ENCODE data around the genes CRY2, MAPK8IP1 and LARGE2.

DNA sequence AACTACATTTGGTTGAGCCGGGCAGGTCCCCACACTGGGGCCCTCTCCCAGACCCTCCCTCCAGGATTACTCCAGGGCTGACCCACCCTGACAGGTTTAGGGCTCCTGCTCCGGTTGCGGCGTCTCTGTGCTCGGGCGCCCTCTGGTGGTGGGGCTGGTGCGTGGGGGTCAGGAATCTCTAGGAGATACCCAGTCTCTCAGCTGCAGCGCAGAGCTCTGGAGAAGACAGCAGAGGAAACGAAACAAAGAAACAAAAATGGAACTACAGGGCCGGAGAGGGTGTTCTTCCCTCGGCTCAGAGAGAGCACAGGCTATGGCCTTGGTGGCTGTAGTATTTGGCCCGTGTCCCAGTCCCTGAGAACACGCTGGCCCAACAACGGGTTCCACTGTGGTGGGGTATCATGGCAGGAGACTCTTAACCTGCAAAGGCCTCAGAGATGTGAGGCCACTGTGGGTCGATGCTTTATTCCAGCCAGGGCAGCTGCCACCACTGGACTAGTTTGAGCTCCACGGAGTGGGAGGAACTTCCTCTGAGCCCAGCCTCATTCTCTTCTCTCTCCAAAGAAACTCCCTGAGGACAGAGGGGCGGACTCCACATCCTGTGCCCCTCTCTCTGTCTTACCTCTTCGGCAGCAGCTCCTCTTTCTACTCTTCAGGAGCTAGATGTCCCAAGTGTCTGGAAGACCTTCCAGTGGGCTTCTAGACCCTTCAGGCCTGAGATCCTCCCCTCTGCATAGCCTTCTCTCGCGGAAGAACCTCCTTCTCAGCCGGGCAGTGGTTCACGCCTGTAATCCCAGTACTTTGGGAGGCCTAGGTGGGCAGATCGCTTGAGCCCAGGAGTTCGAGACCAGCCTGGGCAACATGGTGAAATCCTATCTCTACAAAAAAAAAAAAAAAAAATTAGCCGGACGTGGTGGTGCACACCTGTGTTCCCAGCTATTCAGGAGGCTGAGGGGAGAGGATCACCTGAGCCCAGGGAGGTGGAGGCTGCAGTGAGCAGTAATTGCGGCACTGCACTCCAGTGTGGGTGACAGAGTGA, 2.7 kb downstream of the C11orf96 start:
- PRO-cap, result no peak
- RAMPAGE, long total RNA, 2 experiments, result no peak in any of the 2 experiments

DNA sequence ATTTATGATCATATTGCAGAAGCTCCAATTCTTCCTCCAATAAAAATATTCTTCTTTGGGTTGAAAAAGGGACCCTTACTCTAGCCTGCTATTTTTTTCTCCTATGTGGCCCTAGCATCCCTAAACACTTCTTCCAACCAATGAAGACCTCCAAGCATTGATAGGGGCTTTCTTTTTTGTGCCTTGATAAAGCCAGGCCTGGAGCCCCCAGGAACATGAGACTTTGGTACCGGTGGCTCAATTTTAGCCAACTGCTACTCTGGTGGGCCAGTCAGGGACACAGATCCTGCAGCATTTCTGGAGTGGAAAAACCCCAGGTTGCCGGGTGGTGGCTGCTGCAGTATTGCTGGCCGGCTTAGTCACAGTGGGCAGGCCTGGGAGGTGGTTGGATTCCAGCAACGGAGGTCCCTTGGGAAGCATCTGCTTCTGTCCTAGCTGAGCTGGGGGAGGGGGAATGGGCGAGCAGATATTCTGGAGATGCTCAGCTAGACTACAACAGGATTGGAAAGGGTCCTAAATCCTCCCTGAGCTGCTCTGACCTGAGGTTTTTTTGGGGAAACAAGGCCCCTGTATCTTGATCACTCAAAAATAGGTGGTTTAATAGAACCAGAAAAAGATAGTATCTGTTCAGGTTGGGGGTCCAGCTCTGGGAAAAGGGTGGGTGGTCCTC, 31.7 kb upstream of the ACCSL start:
- PRO-cap, result no peak
- RAMPAGE, long total RNA, 2 experiments, result no peak in any of the 2 experiments

- PRO-cap, result no peak
- RAMPAGE, long total RNA, 2 experiments, result no peak in any of the 2 experiments
Measured at GRCh38 chr11:44084015-44084421, 11.5 kb upstream of the EXT2 start.

DNA sequence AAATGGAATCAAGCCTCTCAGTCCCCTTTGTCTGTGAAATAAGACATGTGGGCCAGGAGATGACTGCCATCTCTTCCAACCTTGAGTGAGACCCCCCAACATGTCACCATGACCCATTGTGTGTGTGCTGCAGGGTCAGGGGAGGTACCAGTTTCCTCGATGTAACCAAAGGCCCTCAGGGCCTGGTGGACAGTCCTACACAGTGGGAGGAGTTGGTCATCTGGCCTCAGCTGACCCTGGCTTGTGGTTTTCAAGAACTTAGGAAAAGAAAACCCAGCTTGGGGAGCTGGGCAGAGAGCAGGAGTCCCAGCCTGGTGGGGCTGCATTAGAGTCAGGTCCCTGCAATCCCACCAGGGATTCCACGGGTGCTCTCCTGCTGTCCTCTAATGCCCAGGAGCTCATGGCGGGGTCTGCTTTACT, 8.8 kb downstream of the ALX4 start:
- PRO-cap, result no peak
- RAMPAGE, long total RNA, 2 experiments, result no peak in any of the 2 experiments

- PRO-cap, result no peak
- RAMPAGE, long total RNA, 2 experiments, result no peak in any of the 2 experiments
Measured at GRCh38 chr11:44804642-44805061, 77.9 kb downstream of the TSPAN18 start.

DNA sequence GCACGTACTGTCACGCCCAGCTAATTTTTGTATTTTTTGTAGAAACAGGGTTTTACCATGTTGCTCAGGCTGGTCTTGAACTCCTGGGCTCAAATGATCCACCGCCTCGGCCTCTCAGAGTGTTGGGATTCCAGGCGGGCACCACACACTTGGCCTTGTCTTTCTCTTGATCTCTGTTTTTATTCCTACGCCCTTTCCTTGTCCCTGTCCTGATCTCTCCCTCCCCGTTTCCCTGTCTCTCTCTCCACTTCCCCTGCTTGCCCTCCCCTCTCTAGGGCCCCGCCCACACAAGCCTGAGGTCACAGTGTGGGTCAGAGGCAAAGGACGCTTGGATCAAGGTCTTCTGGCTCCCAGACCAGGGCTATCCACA, 38.5 kb downstream of the TP53I11 start:
- PRO-cap, result no peak
- RAMPAGE, long total RNA, 2 experiments, result no peak in any of the 2 experiments

DNA sequence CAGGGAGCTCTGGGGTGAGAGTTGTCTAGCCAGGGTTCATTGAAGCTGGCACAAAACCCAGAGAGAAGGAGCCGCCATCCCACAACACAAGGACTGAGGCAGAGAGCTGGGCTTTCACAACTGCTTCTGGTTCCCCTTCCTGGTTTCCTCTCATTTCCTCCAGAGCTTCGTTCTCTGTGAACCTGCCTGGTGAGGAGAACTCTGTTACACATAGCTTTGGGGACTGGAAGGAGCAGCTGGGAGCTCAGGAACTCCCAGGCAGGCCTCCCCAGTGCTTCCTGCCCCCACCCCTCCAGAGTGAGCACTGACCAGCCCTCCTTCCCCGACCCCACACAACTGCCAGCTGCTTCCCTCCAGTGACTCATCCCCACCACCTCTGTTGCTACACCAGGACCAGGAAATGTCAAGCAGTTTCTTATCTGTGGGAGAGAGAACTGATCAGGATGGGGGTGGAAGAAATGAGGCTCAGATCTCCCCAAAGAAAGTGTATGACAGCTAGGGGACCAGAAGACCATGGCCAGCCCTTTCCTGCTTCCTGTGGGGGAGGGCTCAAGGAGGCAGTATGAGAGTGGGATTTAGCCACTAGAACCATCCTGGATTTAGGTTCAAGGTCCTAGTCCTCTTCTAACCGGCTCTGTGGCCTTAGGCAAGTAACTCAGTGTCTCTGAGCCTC, 4.4 kb upstream of the TP53I11 start:
- PRO-cap, result no peak
- RAMPAGE, long total RNA, 2 experiments, result no peak in any of the 2 experiments

DNA sequence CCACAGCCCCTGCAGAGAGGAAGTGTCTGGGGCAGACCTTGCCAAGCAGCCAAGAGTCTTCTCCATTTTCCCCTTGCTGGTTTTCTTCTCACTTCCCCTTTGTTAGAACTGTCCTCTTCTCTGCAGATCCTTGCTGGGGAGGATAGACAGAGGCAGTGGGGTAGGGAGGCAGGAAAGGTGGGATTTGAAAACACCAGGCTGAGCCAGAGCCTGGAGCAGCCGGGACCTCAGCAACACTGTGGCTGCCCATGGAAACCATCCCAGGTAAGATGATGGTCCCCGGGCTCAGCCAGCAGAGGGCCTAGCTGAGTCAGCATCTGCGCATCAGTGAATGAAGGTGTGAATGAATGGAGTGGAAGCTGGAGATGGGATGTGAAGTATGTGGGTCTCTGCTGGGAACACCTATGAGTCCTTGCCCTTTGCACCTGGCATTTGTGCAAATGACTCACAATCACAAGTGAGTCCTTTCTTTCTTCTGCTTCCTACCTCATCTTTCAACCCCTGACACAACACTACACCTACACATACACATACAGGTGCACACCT, 63.0 kb upstream of the PRDM11 start:
- PRO-cap, result no peak
- RAMPAGE, long total RNA, 2 experiments, result no peak in any of the 2 experiments

- PRO-cap, result no peak
- RAMPAGE, long total RNA, 2 experiments, result no peak in any of the 2 experiments
Measured at GRCh38 chr11:45094276-45094701, 52.1 kb upstream of the PRDM11 start.

DNA sequence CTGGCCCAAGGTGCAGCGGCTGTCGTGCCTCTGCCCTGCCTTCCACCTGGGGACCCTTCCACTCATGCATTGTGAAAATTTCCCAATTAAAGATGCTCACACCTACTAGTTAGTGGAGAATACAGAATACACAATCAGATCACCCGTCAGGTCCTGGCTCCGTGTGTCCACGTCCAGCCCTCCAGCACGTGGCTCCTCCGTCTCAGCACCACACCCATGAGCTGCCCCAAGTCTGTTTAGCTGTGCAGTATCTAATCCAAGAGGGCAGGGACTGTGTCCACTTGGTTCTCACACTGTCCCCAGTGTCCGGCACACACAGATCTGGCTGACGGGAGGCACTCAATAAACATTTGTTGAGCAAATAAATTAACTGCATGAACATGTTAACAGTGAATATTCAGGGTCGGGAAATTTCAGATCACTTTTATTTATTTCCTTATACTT, 110.9 kb downstream of the CHST1 start:
- PRO-cap, result no peak
- RAMPAGE, long total RNA, 2 experiments, result no peak in any of the 2 experiments

DNA sequence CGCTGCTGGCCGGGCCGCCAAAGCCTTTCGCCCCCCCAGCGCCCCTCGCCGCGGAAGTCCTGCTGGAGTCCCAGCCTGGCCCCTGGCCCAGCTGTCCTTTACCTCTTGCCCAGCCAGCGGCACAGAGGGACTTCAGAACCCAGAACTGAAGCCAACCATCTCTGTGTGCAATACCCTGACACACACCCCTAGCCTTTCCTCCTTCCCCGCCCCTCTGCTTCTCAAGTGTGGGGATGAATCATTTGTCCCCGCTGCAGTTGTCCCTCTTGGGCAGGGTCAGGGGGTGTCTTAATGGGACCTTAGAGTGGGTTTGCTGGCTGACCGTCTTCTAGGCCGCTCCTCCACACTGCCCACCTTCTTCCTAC, 453 bp upstream of the CHST1 start:
- PRO-cap, result no peak
- RAMPAGE, long total RNA, 2 experiments, result no peak in any of the 2 experiments

DNA sequence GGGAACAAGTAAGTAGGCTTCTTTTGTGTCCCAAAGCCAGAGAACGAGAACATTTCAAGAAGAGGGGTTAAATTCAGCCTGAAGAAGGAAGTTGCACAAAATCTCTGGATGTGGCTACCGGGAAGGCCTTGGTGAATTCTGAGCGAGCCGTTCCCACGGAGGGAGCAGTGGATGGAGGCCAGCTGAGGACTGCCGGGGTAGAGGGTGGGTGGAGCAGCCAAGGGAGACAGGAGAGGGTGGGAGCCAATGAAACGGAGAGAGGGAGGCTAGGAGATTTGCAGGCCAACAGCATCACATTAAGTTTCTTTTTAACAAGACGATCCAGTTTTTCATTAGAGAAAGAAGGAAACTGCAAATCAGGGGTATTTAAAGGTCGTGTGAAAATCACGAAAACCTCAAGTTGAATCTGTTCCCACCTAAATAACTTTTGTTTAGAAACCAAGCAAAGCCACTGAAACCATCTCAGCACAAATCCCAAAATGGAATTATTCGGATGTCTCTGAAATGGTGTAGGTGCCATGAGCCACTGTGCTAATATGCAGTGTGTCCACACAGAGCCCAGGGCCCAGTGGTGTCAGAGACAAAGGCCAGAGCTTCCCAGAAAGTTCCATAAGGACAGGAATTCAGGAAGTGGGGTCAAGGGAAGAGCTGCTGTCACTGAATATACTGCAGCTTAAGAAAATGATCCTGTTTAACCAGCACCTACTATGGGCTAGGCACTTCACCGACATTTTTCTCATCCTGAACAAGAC, 59.7 kb upstream of the SLC35C1 start:
- PRO-cap, result no peak
- RAMPAGE, long total RNA, 2 experiments, result no peak in any of the 2 experiments

GRCh38 chr11:45771223-45771792, 33.6 kb upstream of the SLC35C1 start:
- PRO-cap, result no peak
- RAMPAGE, long total RNA, 2 experiments, result start-site peak on the plus strand in 1 of 2 experiments, at chr11:45771428-45771458 at its widest, 11 reads per replicate

DNA sequence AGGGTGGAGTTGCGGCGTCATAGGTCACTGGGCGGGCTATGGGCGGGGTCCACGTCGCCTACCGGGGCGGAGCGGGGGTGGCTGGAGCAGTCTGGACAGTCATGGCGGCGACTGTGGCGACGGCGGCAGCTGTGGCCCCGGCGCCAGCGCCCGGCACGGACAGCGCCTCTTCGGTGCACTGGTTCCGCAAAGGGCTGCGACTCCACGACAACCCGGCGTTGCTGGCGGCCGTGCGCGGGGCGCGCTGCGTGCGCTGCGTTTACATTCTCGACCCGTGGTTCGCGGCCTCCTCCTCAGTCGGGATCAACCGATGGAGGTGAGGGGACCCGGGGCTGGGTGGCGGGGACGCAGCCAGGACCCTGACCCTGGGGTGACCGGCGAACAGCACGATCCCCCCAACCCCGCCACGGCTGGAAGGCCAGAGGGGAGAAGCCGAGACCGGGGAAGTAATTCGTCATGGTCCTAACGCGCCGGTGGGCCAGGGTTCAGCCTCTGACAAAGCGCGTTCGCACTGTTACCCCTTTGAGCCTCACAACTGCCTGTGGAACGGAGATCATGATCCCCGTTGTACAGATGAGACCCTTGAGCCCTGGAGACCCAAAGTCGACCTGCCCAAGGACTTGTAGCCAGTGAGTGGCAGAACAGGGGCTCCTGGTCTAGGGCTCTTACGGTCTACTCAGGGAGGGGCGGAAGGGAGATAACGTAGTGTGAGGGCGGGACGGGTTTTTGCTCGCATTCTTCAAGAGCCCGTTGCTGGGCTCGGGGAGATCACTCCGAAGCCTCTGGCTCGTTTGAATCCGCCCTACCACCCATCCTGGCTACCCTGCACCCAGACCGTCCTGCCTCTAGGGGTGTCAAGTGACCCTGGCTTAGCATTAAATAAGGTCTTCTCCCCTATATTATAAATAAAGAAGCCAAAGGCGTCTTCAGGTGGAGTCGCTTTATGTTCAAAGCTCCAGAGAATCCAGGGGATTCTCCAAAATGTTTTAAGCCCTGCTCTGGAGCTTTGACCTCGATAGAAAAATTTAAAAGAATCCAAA, at the start of gene CRY2:
TSS of gene CRY2 (plus strand) at position 86 of the 1,040 bp plus-strand sequence.
- PRO-cap, result bidirectional peak, plus-strand start at position 98 of the sequence, minus-strand start outside the sequence
- RAMPAGE, long total RNA, 2 experiments, result no peak in any of the 2 experiments

DNA sequence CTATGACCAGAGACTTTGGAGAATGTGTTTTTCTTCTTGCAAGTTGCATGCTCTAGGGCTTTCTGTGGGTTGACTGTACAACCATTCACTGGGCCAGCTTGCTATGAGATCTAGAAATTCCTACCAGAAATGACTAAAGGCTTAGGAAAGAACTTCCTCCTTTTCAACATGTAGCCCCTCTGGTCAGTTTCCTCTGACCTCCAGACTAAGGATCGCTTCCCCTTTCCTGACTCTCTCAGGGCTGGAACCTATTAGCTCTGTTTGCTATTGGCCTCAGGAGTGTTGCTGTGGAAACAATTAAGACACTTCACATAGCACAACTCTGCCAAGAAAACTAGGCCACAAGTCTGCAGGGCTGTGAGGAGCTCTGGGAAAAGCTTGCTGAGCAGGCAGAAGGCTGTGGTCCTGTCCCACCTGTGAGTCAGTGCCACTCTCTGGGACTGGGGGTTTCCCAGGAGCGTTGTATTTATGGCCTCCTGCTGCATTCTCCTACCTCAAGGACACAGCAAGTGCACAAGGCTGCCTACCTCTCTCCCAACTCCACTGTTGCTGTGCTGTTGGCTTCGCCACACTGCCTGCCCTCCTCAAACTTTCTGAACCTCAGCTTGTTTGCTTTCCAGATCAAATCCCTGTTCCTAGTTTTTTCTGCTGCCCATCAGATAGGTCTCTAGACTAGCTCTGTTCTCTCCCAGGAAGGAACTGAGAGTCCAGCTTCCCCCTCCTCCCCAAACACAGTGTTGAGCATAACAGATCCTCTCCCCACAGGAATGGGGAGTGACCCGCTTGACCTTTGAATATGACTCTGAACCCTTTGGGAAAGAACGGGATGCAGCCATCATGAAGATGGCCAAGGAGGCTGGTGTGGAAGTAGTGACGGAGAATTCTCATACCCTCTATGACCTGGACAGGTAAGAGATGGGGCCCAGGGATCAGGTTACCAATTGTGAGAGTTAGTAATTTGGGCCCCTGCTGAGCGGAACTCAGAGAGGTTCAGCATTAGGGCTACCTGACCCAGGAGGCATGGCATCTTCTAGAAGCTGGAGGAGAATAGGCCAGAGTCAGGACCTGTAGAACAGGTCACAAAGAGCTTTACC, 11.0 kb downstream of the CRY2 start:
- PRO-cap, result no peak
- RAMPAGE, long total RNA, 2 experiments, result no peak in any of the 2 experiments

DNA sequence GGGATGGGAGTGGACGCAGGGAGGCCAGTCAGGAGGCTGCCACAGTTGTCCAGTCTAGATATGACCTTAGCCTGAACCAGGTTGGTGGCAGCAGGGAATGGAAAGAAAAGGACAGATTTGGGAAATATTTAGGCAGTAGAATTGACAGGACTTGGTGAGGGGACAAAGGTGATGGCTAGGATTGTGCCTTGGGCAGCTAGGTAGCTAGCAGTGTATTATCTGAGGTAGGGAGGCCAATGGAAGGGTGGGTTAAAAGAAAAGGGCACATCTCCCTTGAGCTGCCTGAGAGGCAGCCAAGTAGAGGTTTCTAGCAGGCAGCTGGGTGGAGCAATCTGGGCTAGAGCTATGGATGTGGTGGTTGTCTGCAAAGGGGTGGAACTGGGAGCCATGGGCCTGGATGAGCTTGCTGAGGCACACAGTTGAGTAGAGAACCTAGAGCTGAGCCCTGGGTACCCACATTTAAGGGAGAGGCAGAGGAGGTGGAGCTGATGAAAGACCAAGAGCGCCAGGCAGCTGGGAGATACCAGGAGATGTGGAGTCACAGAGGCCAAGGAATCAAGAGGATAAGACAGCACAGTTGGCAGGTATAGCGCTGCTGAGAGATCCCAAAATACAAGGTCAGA, 18.8 kb downstream of the CRY2 start:
- PRO-cap, result no peak
- RAMPAGE, long total RNA, 2 experiments, result no peak in any of the 2 experiments

- PRO-cap, result no peak
- RAMPAGE, long total RNA, 2 experiments, result no peak in any of the 2 experiments
Measured at GRCh38 chr11:45885067-45885979, at the start of gene MAPK8IP1. Gene MAPK8IP1, plus strand, starts transcription at chr11:45885651.

- PRO-cap, result unidirectional peak, minus-strand start at chr11:45922080
- RAMPAGE, long total RNA, 2 experiments, result no peak in any of the 2 experiments
Measured at GRCh38 chr11:45921936-45922990, at the start of gene LARGE2. Gene LARGE2, plus strand, starts transcription at chr11:45922656.

GRCh38 chr11:46011900-46012598, 89.6 kb downstream of the LARGE2 start:
- PRO-cap, result no peak
- RAMPAGE, long total RNA, 2 experiments, result no peak in any of the 2 experiments

DNA sequence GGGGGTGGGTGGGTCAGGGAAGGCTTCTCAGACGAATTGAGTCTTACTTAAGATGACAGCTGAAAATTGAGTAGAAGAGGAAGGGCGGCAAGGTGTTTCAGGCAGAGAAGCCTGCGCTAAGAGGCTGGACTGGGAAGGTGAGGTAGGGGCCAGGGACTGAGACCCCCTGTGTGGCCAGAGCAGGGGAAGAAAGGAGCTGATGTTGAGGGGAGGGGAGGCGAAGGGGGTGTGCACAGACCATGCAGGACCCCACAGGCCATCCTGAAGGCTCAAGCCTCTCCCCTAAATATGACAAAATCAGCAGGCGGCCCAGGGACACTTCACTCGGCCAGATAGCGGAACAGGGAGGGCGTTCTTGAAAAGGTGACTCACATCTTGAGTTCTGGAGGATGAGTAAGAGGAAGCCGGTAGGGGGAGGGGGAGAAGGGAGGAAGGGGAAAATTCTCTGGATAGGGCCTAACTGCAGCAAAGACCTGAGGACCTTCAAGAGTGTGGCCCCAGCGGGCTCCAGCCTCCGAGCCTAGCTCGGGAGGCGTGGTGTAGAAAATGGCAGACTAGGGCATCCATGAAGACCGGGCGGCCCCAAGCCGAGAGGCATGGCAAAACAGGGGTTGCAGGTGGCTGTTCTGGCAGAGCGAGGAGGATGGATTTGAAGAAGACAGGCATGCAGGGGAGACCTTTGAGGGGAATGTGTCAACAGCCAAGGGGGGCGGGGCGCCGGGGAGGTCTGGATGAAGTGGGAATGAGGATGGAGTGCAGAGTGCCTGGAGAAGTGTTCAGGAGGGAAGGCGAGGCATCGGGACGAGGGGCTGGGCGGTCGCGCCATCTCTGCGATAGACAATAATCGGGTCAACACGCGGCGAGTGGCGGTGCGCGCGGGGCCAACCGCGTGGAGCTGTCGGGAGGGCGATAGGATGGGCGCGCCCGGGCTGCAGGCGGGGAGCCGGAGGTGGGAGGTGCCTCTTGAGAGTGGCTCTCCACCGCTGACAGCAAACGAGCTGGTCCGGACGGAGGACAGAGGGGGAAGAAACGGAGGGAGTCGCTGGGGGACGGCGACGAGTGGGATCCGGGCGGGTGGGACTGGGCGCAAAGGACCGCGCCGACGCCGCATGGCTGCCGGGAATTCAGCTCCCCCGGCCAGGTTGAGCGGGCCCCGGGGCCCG, 40.2 kb upstream of the CREB3L1 start:
- PRO-cap, result bidirectional peak, plus-strand start at position 1,017 of the sequence, minus-strand start at position 900 of the sequence
- RAMPAGE, long total RNA, 2 experiments, result no peak in any of the 2 experiments